ENCODE measurements around the genes CTBP2 and FANK1.

- PRO-cap, 8 experiments = no peak in any of the 8 experiments
Observed at GRCh38 chr10:124634496-124634953, 109.7 kb downstream of the FAM53B start.

DNA sequence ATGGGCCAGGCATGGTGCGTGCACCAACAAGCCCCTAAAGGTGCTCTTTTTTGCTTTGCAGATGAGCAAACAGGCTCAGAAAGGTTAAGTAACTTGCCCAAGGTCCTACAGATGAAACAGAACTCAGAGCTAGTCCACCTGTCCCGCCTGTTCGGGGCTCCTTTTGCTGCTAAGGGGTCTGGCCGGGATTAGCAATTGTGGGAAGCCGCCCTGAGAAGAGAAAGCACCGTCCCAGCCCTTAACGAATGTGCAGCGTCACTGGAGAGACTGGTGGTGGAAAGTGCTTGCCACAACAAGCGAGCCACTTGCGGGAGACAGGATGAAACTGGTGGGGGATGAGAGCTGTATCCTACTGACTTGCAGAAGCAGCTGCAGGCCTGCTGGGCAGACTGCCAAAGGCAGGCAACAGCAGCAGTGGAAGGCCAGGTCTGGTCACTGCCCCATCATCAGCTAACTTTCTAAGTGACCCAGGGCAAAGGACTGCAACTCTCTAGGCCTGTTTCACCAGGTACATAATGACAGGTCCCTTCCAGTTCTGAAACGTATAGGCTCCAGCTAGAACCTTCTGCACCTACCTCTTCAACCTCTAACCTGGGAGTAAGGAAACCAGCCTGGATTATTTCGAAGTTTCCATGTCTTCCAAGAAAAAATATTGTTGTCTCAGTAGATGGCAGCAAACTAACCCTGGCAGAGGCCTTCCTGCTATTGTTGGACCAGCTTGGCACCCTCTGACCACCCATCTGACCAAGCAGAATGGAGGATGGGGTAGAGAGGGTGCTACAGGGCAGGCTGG is 95.4 kb downstream of the FAM53B start:
- PRO-cap, 8 experiments = peak in 6 of 8 experiments; most common plus-strand start position 304 of the sequence (in 4); most common minus-strand start position 260 of the sequence (in 5)

DNA sequence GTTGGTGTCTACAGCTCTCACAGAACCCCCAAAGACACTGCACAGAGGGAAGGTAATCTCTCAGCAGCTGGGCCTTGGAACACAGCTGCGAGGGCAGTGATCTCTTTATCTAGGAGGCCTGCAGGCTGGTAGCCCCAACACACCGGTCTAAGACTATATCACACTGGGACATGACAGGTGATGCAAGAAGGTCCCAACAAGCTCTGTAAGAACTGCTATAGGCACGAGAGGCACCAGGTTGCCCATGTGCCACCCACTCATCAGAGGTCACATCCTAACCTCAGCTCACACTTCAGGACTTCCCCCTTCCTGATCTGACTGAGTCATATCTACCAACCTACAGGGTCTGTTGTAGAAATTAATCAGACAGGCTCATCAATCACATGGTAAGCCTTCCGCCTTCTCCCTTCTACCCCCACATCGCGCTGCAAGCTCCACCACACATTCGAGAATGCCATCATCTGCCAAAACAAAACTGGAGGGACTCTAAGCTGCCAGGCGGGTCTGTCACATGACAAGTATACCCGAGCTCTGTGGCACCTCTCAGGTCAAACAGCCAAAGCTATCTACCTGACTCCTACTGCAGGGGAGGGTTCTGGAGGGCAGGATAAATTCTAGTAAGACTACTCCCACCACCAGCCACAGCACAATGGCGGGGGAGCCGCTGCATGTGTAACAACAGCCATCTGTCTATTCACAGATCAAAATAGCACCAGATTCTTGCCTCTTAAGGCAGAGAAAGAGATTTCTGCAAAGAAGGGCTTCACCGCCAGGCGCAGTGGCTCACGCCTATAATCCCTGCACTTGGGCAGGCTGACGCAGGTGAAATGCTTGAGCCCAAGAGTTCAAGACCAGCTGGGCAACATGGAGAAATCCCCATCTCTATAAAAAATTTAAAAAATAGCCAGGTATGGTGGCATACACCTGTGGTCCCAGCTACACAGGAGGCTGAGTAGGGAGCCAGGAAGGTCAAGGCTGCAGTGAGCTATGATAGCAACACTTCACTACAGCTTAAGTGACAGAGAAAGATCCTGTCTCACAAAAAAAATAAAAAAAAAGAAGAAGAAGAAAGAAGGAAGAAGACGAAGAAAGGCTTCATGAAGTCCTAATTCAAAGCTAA is 25.8 kb downstream of the FAM53B start:
- PRO-cap, 8 experiments = peak in 7 of 8 experiments; most common plus-strand start position 437 of the sequence (in 6); most common minus-strand start position 453 of the sequence (in 6)

GRCh38 chr10:124723803-124724248 is 20.4 kb downstream of the FAM53B start:
- PRO-cap, 8 experiments = no peak in any of the 8 experiments

- PRO-cap, 8 experiments = peak in 2 of 8 experiments; most common plus-strand start chr10:124728726 (in 1); most common minus-strand start chr10:124728612 (in 2)
Observed at GRCh38 chr10:124728317-124729034, 15.7 kb downstream of the FAM53B start.

GRCh38 chr10:124742410-124743028 is 1.7 kb downstream of the FAM53B start:
- PRO-cap, 8 experiments = peak in 1 of 8 experiments; most common plus-strand start chr10:124742993 (in 1); most common minus-strand start chr10:124742832 (in 1)

DNA sequence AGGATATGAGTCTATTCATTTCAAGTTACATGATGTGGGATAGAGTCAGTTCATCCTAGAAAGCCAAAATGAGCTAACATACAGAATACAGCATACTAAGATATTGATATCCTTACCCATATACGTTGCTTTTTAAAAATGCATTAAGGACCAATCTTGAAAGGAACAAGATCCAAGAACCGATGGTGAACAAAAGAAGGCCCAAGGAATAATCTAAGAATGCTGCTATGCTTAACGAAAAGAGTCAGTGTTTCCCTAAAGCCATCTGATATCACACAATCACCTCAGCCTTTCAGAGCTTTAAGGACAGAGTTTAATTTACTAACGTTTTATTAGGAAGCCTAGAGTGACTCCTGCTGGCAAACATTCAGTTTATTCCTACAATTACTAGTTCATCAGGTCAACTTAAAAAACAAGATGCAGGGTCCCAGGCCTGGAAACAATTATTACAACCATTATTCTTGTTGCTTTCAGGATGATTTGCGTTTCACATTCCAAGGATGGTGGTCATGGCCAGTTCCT is 1.3 kb upstream of the FAM53B start:
- PRO-cap, 8 experiments = no peak in any of the 8 experiments

- PRO-cap, 8 experiments = no peak in any of the 8 experiments
Observed at GRCh38 chr10:124864302-124865208, 62.9 kb downstream of the ABRAXAS2 start.

DNA sequence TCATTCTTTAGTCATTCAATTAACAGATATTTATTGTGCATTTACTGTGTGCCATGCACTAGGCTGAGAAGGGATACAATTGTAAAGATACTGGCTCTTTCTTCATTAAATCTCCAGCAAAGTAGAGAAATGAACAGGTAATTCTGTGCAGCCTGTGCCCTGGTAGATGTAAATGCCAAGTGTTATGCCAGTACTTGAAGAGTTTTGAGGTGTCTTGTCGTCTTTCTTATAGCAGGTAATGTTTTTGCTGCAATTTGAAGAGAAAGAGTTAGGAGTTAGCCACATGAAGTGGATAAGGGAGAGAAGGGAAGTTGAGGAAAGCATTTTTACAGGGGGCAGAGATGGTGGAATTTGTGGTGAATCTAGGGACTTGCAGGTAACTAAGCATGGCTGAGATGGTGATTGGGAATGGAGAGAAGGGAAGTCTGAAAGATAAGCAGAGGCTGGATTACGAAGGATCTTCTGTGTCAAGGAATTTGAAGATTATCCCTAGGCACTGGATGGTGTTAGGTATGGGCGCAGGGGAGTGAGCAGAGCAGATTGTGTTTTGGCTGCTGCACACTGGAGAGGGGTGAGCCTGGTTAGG is 25.2 kb downstream of the ZRANB1 start:
- PRO-cap, 8 experiments = no peak in any of the 8 experiments

GRCh38 chr10:125015276-125016132 is 12.4 kb downstream of the CTBP2 start:
- PRO-cap, 8 experiments = no peak in any of the 8 experiments

DNA sequence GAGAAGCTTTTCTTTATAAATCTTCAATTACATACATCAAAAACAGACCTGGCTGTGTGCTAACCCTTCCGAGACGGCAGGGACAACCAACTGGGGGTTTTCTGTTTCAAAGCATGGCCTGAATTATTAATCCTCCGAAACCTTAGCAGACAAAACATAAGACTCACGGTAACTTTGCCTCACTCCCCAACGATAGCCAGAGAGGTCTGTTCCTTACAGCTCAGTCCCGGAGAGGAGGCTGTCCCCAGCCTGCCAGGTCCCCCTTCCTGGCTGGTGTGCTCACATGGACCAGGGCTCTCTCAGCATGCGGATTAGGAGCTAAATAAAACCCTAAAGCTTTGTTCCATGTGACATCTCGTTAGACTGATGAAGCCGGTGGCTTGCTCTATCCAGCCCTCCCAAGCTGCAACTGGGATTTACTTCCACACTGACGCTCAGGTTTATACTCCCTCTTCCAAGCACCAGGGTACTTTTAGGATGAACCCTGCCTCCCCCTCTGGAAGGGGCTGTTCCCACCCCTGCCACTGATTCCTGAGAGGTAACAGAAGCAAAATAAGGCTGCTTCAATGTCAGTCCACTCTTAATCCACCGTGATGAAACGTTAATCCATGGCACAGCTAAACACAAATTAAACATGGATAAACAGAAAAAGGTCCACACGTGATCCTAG is at the start of gene CTBP2:
Gene CTBP2 (minus strand): TSS at position 281 of the 670 bp plus-strand sequence.
- PRO-cap, 8 experiments = no peak in any of the 8 experiments

GRCh38 chr10:125079073-125079558 is 51.2 kb upstream of the CTBP2 start:
- PRO-cap, 8 experiments = no peak in any of the 8 experiments

DNA sequence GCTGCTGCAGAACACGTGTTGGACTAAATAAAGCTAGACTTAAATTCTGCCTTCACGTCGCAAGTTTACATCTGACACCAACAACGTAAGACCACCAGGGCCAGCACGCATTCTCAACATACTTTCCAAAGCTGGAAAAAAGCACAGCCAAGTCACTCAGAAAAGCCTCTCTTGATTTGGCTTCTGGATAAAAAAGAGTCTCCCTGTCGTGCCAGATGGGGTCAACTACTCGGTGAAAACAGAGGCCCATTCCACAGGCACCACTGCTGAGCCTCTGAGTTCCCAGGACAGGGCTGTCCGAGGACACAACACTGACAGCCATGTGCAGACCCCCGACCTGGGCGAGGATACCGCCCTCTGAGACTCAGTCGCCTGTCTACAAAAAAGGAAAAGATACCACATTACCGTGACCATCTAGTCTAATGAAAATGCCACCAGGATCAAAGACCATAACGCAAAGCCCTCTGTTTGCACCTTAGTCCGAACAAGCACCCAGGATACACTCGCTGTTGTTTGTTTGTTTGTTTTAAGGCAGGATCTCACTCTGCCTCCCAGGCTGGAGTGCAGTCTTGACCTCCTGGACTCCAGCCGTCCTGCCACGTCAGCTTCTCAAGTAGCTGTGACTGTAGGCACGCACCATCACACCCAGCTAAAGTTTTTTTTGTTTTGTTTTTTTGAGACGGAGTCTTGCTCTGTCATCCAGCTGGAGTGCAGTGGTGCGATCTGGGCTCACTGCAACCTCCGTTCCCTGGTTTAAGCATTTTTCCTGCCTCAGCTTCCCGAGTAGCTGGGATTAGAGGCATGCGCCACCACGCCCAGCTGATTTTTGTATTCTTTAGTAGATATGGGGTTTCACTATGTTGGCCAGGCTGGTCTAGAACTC is 55.5 kb upstream of the CTBP2 start:
- PRO-cap, 8 experiments = no peak in any of the 8 experiments

DNA sequence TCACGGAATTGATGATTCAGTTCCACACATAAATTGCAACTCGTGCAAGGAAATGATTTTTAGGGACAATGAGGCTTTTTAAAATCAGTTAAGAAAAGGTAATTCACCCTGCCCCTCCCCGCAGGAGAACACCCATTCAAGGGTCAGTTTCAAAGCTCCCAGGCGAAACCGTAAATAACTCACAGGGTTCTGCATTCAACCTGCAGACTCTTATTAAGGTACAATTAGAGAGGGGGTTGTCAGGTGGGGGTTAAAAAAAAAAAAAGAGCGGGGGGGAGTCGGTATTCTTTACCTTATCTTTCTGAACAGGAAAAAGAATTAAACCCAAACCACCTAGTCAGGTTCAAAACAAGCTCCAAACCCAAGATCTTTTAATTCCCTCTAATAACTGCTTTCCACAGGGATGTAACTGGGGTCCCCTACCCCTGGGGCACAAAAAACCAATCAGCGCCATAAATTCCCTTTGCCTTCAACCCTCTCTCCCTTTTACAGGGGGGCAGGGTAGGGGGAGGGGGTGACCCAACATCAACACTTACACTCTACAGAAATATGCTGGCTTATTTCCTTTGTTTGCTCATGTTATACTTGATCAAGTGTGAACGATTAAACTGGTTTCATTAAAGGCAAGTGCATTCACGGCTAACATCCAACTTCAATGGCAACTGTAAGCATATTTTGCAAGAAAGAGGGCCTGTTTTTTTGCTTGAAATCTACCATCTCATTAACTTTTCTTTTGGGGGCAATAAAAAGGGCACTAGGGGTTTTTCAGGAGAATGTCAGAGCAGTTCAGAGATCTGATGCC is 129.5 kb upstream of the CTBP2 start:
- PRO-cap, 8 experiments = no peak in any of the 8 experiments

DNA sequence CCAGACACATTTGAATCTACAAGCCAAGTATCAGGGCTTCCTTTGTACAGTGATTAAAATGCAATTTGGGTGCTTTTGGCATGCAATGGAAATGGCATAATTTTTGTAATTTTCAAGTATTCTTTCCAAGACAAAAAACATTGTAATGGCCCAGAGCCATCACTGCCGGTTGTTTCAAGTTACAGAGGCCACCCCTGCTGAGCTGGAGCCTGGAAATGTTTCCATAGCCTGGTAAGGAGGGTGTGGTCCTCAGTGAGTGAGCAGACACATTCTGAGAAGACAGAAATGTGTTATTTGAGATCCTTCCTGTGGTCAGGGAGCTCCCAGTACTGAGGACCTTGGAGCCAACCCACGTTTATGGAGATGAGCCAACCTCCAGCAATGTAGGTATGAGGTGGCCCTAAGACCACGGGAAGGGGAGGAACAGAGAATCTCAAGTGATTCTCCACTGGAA is 20.9 kb downstream of the TEX36 start:
- PRO-cap, 8 experiments = no peak in any of the 8 experiments

- PRO-cap, 8 experiments = peak in 7 of 8 experiments; most common plus-strand start chr10:125896585 (in 1); most common minus-strand start chr10:125896495 (in 3)
Observed at GRCh38 chr10:125896373-125897261, at the start of gene FANK1. FANK1 (plus strand) TSS chr10:125896564.

GRCh38 chr10:126561377-126561868 is 109.1 kb downstream of the C10orf90 start:
- PRO-cap, 8 experiments = no peak in any of the 8 experiments

DNA sequence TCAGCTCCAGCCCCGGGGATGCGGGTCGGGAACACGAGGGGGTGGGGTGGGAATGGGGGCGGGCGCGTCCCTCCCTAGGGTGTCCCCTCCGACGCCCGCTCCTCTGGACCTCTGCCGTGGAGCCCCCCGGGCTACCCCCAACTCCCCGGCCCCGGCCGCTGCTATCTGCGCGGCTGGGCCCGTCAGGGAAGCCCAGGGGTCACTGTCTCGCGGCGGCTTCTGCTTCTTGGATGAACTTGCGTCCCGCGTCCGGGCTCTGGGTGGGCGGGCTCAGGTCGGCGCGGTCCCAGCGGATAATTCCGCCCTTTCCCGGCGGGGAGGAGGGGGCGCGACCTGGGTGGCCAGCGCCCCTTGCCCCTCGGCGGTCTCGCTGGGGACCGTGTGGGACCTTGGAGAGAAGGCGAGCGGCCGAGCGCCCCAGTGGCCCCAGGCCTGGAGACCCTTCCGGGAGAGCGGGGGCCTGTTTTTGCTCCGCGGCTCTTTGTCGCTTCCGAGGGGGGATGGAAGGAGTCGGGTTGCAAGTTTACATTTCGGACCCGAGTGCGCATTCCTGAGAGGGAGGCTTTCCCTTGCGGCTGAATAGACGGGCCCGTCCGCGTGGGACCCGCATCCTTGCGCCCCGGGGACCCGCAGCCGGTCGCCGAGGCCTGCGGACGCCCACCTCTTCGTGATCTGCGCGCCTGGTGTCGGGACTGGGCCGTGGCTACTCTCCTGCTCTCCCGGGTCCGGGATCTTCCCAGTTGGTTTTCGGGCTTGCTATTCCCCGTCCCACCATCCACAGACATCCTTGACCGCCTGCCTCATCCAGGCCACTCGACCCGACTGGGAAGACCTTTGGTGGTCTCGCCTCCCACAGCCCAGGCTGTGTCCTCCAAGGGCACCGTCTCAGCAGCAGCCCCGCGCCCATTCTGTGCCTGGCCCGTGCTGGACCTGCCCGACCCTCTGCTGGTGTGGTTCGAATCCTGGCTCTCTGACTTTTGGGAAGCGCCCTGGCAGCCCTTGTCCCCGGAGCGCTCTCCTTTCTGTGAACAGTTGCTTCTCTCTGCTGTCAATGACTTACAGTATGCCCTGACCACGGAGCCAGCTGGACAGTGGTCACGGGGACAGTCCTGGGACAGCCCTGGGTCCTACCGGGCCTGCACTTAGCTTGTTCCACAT is 903 bp downstream of the DOCK1 start:
- PRO-cap, 8 experiments = no peak in any of the 8 experiments

DNA sequence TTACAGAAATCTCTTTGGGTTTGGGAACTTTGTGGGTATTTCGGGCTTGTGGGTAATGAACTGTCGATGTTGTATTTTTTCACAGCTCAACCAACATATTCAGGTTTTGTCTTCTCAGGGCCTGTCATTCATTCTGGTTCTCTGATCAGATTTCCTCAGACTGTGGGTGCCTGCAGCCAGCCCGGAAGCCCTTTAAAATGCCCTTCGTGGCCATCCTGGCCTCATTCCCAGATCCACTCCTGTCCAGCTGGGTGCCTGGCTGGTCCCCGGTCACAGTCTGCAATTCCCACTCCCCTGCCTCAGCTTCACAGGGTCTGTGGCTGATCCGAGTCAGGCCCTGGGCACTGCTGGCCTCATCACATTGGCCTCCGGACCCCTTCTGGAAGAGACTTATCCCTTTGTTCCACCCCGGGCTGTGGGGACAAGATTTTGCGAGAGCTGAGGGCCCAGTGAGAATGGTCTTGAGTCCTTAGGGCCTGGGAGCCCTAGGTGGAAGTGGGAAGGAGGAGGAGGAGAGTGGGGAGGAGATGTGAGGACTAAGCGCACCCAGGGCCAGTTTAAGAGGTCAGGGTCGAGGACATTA is 12.1 kb downstream of the DOCK1 start:
- PRO-cap, 8 experiments = no peak in any of the 8 experiments

GRCh38 chr10:127109613-127109950 is 86.8 kb downstream of the INSYN2A start:
- PRO-cap, 8 experiments = no peak in any of the 8 experiments